Cytotoxic T cell (primary cell): ENCODE measurements around a stretch of chr7.

DNA sequence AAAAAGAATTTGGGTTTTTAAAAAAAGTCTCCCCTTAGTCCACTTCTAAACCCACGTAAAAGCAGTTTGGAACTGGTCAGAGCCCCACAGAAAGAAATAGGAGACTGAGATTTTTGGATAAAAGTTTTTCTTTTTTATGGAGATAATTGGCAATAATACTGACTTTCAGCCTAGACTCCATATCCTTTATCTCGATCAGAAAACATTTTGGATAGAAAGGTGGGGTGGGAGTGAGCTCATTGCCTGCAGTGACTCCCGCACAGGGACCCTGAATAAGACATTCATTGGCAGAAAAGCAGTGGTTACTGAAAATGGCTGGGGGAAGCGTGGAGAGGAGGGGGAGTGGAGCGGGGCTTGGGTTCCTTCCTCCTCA, 90.5 kb upstream of the BMPER start:
- PRO-cap, 2 experiments, result no peak in any of the 2 experiments

DNA sequence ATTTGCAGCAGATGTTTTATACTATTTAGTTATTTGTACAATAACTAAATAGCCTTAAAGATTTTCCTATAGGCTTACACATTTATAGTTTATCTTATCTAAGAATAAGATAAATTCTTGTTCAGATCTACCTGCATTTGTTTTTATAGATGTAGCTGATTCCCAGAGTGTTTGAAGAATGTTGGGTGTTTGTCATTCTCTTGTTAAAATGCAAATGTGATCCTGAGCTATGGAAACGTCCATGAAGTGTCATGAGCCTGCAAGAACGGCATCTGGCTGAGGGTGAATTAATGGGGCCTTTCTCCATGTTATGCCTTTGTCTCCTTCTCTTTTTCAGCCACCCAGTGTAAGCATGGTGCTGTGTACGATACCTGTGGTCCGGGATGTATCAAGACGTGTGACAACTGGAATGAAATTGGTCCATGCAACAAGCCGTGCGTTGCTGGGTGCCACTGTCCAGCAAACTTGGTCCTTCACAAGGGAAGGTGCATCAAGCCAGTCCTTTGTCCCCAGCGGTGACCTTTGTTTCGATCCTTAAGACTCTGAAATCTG, 247.5 kb downstream of the BMPER start:
- PRO-cap, 2 experiments, result no peak in any of the 2 experiments

DNA sequence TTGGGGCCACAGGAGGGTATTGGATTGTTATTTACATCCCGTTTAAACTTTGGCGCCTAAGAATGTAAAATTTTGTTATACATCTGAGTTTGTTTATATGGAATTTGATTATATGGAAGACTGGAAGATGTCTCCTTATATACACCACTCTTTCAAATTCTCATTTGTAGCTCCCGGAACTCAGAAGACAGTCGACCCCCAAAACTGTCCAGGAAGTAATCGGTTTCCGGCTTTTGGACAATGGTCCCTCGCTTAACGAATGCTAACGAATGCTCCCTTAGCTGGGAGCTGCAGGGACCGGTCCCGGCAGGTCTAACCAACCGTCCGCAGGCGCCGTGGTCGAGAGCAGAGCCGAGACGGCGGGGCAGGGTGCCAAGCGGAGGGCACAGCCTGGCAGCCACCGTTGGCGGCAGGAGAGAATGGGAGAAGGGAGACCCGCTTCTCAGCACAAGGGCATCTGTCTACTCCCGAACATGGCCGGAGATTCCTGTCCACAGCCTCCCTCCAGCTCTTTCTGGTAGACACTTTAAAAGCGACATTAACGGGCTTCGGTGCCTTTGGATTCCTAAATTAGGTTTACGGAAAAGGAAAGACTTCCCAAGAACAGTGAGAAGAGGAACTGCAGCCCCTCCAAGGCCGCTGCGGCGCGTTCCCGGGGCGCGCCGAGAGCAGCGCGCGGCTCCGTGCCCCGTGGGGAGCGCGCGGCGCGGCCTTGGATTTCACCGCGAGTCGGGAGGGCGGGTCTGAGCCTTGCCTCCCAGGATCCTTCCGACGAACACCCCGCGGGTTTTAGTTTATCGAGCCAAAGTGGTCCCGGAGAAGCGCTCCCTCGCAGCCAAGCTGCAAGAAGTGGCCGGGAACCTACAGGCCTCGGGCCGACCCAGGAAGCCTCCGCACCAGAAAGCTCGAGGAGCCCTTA, 3.5 kb upstream of the TBX20 start:
- PRO-cap, 2 experiments, result no peak in any of the 2 experiments

GRCh38 chr7:35536090-35536952, 158.6 kb downstream of the HERPUD2 start:
- PRO-cap, 2 experiments, result no peak in any of the 2 experiments

GRCh38 chr7:35725129-35725774, 30.3 kb upstream of the HERPUD2 start:
- PRO-cap, 2 experiments, result peak in 1 of 2 experiments; most common minus-strand start chr7:35725320 (in 1)

GRCh38 chr7:35768493-35768747, 32.4 kb upstream of the SEPTIN7 start:
- PRO-cap, 2 experiments, result no peak in any of the 2 experiments

GRCh38 chr7:36037038-36037820, 115.8 kb upstream of the EEPD1 start:
- PRO-cap, 2 experiments, result no peak in any of the 2 experiments

GRCh38 chr7:36045428-36045676, 107.7 kb upstream of the EEPD1 start:
- PRO-cap, 2 experiments, result no peak in any of the 2 experiments

DNA sequence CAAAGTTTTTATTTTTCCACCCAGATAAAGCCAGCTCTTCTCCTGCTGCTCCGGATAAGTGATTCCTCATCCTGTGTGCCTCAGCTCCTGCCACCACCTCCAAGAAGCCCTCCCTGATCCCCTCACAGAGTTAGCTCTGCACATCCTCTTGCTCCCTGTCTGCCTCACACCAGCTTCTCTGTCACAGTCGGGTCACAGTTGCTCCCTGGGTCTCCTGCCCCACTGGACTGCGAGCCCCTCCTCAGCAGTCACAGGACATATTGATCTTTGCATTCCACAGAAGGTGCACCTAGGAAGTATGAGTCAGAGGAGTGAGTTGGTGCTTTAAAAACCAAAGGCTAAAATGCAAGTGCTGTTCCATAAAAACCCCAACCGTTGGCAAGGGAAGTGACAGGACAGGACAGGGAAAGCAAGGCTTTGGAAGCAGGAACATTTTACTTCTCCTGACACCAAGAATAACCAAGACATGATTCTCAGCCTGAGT, 36.6 kb upstream of the EEPD1 start:
- PRO-cap, 2 experiments, result no peak in any of the 2 experiments

- PRO-cap, 2 experiments, result no peak in any of the 2 experiments
These were observed 144.2 kb downstream of the ANLN start for GRCh38 chr7:36533811-36534297.

- PRO-cap, 2 experiments, result no peak in any of the 2 experiments
These were observed 129.9 kb downstream of the AOAH start for GRCh38 chr7:36594437-36594702.

DNA sequence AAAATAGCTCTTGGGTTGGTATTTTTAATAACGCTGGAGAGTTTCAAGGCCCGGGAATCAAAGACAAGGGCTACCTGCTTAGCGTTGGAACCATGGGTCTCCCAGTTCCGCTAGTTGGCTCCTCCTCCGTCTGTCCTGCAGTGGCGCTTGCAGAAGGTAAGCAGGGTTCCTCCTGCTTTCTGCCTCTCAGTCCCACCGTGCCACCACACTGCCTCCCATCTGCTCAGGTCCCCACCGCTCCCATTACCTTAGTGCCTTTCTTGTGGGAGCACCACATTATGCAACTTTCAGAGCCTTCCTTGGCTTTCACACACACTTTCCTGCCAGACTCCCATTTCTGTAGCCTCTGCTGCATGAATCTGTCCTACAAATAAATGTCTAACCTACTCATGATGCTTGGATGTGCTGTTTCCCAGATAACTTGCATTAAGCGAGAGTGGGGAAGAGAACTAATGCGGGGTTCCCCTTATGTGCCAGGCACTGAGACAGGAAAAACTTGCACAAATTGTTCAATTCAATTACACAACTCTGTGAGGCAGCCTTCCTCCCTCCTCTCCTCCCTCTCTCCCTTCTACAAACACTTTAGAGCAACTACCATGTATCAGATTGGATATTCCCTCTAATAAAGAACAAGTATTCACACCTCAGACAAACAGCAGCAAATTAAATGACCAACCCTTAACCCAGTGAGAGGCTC, 124.5 kb downstream of the AOAH start:
- PRO-cap, 2 experiments, result no peak in any of the 2 experiments

DNA sequence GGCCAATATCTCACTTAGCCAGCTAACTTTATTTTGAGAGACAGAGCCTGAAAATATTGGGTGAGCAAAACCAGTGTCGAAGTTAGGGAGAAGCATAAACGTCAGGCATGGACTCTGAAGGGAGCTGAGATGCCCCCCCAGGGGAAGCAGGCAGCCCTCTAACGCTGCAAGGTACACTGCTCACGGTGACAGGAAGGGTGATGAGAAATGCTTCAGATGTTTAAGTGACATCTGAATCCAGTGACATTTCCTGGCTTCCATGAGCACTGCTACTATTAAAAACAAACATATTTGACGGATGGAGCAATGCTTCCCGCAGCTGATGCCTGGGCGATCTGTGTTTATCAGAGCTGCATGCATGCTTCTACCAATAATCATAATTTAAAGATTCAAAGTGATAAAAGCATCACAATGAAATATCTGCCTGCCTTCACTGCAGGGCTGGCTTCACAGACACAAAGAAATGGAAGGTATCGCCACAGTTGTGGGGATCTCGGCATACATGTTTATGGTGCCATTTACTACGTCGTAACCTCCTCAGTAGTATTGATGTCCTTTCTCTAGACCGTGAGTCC, 66.0 kb upstream of the AOAH start:
- PRO-cap, 2 experiments, result no peak in any of the 2 experiments

DNA sequence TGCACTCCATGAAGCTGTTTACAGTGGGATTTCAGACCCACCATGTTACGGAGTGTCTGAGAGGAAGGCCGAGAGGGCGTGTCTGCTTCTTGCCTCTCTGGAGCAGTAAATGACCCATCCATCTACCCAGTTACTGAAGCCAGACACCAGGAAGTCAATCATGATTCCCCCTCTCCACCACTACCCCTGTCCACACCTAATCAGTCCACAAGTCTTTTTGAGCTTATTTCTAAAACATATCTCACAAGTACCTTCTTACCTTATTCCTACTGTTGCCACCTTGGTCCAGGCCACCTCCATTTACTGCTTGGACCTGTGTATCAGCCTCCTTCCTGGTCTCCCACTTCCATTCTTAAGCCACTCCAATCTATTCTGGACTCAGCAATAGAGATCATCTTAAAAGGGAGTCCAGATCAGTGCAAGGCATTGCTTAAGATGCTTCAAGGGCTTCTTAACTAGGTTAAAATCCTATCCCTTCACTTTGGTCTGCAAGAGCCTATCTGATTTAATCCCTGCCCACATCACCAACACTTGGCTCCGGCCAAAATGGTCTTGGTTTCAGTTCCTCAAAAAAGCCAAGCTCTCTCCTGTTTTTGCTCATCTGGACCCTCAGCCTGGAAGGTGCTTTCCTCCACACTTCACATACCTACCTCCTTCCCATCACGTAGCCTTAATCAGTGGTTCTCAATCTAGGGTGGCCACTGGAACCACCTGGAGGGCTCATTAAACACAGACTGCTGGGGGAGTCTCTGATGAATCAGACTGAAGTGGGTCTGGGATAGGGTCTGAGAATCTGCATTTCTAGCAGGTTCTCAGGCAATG, 226.7 kb upstream of the AOAH start:
- PRO-cap, 2 experiments, result no peak in any of the 2 experiments

- PRO-cap, 2 experiments, result no peak in any of the 2 experiments
These were observed 137.2 kb downstream of the ELMO1 start for GRCh38 chr7:37311354-37312028.

DNA sequence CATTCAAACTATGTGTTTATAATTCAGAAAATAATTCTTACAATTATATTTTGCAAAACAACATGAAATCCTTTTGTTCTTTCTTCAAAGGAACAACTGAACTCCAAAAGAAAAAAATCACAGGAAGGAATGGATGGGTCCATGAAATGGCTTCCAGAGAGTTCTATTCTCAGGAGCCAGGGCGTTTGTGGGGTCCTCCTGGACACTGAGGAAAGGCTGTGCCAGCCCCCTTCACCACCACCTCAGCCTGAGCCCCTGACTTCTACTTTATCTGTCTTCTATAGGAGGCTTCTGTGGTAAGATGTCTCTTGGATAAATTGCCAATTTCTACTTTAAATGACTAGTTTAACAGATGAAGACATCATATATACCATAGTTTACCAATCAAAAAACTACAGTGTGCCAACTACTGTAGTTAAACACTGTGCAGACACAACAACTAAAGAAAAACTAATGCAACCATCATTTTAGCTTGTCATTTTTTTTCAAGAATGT, 36.5 kb downstream of the ELMO1 start:
- PRO-cap, 2 experiments, result peak in 1 of 2 experiments; most common minus-strand start position 247 of the sequence (in 1)

DNA sequence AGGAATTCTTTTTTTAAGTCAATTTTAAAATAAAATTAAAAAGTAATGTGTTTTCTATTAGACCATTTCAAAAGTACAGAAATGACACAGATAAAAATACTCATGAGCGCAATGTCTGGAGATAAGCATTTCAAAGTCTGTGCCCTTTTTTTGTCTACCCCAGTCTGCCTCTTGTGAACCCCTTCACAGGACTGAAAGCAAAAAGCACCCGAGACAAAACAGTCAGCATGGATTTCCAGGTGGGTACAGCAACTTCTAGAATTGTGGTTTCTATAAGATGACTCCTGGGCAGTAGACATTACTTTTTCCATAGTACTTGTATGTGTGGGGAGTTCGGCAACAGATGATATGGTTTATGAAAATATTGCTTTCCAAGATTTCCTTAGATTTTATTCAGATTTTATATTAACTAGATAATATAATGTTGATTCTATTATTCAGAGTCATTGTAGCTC, 135.7 kb downstream of the STARD3NL start:
- PRO-cap, 2 experiments, result no peak in any of the 2 experiments

GRCh38 chr7:38362172-38363152, 184.4 kb downstream of the STARD3NL start:
- PRO-cap, 2 experiments, result peak in 1 of 2 experiments; most common plus-strand start chr7:38362832 (in 1); most common minus-strand start chr7:38362733 (in 1)

DNA sequence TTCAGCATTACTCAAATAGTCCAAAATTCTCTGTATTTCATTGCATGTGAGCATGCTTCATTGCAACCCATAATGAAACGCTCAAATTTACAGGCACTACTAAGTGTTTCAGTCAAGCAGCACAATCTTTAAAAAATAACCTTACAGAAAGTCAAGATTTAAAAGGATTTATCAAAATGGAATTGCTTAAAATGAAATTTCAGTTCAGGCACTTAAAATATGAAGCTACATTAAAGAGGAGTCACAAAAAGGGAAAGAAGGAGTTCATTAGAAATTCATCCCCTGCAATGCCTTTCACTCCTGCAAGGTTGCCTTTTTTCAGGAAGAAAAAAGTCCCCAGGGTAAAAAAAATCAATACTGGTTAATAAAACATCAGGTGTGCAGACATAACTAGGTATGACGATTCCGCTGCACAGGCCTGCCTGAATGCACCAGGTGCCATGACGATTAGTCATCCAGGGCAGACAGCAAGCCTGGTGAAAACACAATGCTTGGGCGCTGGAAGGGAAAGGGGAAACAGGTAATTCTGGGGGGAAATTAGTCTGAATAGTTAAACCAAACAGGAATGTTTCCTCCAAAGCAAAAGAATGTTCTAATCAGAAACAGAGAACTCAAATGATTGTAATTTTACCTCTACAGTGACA, 45.5 kb downstream of the VPS41 start:
- PRO-cap, 2 experiments, result no peak in any of the 2 experiments

DNA sequence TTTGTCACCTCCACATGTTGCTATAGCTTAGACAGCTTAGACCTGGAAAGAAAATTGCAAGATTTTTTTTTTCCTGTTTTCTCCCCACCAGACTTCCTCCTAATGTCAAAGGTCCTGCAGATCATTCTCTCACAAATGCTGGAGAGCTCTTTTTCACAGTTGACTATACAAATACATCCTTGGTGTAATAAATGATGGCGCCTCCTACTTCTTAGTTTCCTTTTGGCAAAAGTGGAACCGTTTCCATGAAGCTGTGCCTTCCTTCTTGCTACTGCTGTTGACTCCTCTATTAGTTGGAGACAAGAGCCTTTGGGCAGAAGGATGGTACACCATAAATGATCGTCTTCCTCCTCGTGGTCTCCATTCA, 36.9 kb downstream of the POU6F2 start:
- PRO-cap, 2 experiments, result no peak in any of the 2 experiments